HT-29 (cell line): Measurements from ENCODE around the genes ARPC2 and AAMP.

DNA sequence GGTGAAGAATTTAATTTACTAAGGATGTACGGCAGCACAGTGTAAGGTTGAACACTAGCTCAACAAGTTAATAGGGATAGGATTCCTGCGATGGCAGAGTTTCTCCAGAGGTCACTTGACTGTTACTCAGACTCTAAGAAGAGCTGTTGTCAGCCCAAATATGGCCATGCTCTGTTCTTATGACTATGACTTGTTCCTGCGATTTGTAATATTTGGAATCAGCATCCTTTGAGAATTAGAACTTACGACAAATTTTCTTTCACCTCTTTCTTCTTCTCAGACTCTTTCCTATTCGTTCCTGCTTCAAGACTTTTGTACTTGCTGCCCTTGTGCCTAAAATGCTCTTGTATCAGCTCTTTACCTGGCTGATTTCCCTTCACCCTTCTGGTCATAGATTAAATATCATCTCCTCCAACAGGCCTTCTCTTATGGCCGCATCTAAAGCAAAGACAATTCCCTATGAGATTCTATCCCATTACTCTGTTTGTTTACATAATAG is 553.5 kb upstream of the TNP1 start:
- RAMPAGE, long total RNA = no peak

- RAMPAGE, long total RNA = no peak
Observed at GRCh38 chr2:217433369-217433863, 569.4 kb downstream of the TNS1 start.

DNA sequence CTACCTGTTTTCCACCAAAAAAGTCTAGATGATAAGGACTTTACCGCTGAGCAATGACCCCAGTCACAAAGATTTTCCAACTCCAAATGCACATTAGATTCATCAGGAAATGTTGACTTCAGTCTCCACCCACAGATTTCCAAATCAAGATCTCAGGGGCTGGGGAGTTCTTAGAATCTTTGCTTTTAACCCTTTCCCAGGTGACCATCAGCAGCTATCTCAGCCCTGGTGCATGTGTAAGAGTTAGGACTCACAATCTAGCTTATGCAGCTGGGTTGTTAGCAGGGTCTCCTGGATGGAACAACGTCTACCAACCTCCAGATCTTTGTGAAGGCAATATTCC is 316.4 kb downstream of the TNS1 start:
- RAMPAGE, long total RNA = no peak

- RAMPAGE, long total RNA = no peak
Observed at GRCh38 chr2:217822174-217822477, 180.7 kb downstream of the TNS1 start.

DNA sequence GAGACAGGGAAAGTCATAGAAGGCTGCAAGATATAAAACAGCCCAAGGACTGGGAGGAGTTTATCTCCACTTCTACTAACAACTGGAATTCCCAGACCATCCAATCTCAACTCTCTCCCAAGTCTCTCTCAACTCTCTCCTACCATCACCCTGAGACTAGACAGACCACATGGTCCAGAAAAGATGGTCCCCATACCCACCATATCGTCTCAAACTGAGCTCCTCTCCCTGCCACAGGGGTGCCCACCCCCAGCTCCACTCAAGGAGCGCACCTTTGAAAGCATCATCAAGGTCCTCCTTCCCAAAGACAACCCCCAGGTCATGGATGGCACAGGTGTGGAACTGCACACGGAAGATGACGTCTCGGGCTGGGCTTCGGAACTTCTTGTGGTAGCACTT is 118.0 kb downstream of the TNS1 start:
- RAMPAGE, long total RNA = no peak

DNA sequence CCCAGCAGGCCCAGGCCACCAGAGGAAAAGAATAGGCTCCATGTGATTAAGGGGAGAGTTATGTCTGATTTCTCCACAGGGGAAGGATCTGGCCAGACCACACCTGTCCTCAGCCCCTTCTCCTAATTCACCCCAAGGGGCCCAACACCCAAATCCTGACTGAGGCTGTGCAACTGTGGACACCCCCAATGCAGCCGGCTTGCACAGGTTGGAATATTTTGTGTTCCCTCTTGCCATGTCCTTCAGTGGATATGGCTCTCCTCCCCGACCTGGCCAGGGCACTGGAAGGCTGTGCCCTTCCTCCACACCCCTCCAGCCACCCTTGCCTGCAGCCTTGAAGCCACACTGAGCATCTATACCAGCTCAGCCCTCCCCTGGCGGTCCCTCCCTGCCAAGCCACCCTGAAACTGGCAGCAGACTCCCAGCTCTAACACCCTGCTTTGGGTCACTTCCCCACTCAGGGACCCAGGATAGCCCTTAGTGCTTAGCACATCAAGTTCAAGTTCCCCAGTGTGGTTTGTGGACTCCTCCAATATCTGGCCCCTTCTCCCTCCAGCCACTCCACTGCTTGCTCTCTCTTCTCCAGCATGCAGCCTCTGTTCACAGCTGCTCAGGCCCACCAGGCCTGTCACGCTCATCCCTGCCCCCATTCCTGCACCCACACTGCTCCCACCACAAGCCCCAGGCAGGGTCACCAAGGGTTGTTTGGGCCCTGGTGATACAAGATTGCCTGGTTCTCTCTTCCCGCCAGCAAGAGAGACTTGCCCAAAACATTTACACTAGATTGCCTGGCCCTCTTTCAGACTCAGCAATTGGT is 89.4 kb downstream of the TNS1 start:
- RAMPAGE, long total RNA = no peak

DNA sequence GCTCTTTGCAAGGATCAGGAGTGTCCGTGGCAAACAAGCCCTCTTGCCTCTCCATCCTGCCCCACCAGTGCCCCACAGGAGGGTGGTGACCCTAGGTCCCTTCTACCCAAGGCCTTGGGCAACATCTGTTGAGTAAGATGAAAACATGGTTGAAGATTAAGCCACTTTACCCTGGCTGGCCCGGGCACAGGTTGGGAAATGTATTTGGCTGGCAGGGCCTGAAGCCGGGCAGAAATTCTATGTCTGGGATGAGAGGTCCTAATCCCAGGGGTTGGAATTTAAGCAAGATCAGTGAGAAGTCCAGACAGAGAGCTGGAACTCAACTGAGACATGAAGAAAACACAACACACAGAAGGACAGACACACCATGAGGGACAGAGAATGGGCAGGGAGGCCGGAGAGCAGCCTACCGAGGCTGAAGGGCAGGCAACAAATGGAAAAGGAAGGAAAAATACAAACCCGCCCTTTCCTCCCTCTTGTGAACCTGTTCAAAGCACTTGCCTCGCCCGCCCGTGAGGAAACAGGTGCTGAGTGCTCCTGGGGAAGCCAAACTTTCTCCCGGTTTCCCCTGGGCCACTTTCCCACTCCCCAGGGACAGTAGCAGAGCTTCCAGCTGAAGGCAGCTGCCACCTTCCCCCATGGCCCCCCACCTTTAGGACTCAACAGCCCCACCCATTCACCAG is 86.1 kb downstream of the TNS1 start:
- RAMPAGE, long total RNA = no peak

- RAMPAGE, long total RNA = no peak
Observed at GRCh38 chr2:217920858-217921817, 81.7 kb downstream of the TNS1 start.

GRCh38 chr2:217928112-217929290 is 74.3 kb downstream of the TNS1 start:
- RAMPAGE, long total RNA = no peak

DNA sequence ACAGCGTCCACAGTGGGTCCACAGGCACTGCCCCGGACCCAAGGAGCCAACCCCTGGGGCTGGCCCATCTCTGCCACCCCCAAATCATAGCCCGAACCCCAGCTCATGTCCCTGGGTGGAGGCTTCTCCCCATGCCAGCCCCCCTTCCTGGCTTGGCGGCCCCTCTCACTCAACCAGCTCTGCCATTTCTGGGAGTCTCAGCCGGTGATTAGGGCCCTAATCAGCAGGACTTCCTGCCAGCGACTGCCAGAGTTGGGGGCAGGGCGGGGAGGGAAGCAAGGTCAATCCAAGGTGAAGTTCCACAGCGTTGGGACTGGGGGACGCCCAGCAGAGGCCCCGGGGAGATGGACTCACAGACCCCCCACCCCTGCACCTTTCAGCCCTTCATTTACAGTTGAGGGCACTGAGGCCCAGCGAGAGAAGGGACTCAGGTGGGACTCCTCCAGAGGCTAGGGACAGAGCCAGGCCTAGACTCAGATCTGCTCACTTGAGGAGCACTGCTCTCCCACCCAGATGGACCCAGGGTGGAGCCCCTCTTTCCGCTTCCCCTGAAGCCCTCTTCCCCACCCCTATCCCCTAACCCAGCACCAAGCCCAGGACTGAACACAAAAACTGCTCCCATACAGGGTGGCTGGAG is 65.3 kb downstream of the TNS1 start:
- RAMPAGE, long total RNA = no peak

DNA sequence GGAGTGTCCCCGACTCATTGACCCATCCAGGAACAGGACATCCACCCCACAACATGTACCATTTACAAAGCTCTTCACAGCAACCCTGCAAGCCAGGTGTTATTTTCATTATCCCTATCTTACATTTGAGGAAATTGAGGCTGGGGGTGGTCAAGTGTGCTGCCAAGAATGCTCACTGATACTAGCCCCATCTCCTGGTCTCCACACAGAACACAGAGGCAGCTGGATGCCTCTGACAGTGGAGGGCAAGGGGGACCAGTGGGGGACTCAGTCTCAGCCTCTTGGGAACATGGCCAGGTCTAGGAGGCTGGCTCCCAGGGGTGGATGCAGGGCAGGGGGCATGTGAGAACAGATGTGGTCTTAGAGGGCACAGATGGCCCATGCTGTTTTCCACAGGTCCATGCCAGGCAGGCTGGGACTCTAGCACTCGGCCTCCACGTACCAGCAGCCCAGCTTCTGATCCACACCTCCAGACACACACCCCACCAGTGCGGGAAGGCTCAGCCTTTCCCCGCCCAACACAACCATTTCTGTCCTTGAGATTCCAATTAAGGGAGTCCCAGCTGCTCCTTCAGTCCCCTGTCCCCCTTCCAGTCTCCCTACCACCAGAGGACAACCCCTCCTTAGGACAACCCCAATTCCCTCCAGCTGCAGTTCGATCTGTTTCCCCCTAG is 42.5 kb downstream of the TNS1 start:
- RAMPAGE, long total RNA = no peak

DNA sequence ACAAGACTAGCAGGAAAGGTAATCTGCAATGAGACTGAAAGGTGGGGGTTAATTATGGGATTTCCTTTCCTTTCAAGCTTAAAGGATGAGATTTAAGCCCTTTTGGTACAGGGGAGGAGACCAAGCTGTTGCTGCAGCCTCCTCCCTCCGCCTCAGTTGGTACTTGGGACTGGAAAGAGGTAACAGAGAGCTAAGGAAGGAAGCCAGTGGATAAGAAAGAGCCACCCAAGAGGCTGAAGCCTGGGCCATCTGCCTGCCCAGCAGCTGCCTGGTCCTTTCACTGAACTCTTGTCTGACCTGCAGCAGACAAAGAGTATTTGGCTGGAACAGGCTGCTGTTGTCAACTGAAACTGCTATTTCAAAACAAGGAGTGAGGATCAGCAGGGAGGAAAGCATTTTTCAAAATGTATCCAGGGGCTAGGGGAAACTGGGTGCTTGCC is 30.4 kb downstream of the TNS1 start:
- RAMPAGE, long total RNA = no peak

- RAMPAGE, long total RNA = no peak
Observed at GRCh38 chr2:217994675-217995440, 7.9 kb downstream of the TNS1 start.

DNA sequence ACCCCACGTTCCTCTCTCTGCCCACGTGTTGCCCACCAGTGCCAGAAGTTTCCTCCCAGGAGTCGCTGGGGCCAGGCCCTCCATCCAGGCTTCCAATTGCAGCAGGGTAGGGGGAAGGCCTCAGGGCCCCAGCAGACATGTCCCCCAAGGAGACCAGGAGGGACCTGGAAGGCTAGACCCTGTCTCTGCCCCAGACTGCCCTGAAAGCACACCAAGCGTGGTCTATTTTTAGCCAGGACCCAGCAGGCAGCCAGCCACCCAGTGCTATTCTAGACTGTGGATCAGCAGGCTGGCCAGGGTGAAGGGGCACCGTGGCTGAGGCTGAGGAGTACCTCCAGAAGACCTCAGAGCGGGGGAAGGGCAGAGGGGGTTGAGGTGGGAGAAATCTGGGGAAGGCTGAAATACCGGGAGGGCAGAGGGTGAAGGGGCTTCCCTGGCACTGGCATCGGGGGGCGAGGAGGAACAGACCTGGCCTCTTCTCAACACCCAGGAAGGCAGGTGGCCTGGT is 18.9 kb upstream of the TNS1 start:
- RAMPAGE, long total RNA = no peak

DNA sequence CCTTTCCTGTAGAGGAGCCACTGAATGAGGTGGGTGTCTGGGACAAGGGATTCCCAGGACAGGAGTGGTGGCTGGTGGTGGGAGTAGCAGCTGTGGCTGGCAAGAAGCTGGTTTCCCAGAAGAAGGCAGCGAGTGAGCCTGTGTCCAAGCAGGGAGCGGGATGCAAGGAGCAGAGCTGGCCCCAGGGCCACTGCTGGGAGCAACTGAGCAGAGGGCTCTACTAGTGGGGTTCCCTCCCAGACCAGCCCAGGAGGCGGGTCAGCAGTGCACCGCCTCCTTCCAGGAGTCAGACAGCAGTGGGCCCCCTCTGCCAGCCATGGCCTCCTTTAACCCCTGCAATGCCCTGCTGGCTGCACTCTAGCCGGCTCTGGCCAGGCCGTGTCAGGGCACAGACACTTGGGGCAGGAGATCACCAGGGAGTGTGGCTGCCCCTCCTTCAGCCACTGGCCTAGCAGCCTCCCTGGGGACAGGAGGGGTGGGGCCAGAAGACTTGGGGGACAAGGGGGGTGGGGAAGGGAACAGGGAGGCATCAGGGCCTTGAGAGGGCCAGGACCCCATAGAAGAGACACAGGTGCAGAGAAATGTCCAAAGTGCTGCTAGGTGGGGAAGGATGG is 3.4 kb upstream of the RUFY4 start:
- RAMPAGE, long total RNA = no peak

DNA sequence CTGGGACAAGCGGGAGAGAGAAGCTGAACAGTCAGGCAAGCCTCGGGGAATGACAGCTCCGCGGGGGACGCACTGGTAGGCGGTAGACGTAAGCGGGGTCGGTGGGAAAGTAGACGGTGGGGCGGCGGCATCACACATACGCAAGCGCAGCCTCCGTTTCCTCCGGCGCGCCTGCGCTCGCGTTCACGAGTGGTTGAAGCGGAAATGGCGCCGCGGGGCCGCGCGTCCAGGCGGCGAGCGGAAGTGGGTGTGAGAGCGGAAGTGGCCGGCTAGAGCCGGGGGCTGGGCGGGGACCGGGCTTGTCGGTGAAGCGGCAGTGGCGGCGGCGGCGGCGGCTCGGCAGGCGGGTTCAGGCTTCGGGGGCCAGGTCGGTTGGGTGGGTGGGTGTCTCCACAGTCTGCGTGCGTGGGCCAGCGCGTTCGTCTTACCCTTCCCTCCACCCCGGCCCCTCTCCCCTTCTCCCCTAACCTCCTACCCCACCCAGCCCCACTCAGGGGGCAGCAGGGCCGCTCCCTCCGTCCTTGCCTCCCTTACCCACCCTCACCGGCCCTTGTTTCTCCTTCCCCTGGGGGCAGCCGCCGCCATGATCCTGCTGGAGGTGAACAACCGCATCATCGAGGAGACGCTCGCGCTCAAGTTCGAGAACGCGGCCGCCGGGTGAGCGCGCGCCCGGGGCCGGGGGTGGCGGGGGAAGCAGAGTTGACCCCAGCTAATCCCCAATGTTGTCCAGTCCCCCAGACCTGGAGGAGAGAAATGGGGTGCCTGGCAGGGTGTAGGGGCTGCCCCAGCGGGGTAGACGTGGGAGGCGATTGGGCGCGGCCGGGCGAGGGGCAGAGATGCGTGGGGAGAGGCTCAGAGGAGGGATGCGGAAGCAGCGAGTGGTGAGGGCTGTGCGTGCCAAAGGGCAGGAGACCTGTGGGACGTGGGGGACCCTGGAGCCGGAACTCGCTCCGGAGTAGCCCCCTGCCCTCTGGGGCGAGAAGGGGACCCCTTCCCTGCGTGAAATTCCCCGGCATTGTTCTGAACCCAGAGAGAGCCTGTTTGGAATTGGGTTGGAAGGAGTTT is at the start of gene ARPC2:
ARPC2 (plus strand) TSS at position 302 of the 1,065 bp plus-strand sequence.
- RAMPAGE, long total RNA = no peak

DNA sequence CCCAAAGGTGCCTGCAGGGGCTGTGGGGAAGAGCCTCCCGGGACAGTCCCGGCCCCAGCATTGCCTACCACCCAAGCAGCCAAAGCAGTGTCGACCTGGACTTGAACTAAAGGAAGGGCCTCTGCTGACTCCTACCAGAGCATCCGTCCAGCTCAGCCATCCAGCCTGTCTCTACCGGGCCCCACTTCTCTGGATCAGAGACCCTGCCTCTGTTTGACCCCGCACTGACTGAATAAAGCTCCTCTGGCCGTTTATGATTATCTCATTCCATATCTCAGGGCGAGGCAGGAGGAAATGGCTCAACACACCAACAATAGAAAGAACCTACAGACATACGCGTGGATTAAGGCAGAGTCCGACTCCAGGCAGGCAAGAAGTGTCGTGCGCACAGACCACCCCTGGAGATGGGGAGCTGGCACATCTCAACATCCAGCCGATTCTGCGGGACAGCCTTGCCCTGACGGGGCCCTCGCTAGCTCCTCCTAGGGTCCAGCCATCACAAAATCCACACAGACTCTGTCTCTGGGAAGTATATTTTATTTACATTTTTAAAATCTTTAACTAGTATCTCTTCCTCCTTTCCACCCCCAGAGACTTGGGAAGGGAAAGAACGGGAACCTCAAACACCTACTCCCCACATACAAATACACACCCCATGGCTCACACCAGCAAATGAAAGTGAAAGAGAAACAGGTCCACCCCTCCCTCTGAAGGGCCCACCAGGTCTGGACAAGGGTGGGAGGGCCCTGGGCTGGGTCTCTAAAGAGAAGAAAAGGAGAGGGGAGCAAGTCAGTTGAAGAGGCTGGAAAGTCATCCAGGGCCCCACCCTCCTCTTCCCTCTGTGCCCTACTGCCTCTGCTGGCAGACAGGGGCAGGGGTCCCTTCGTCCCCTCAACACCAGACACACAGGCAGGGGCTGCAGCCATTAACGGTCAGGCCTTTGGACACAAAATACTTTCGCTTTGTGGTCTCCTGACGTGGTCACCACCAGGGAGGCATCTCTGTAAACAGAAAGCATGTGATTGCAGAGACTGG is 3.1 kb downstream of the GPBAR1 start:
- RAMPAGE, long total RNA = no peak

- RAMPAGE, long total RNA = no peak
Observed at GRCh38 chr2:218264689-218265267, 4.0 kb downstream of the GPBAR1 start.

DNA sequence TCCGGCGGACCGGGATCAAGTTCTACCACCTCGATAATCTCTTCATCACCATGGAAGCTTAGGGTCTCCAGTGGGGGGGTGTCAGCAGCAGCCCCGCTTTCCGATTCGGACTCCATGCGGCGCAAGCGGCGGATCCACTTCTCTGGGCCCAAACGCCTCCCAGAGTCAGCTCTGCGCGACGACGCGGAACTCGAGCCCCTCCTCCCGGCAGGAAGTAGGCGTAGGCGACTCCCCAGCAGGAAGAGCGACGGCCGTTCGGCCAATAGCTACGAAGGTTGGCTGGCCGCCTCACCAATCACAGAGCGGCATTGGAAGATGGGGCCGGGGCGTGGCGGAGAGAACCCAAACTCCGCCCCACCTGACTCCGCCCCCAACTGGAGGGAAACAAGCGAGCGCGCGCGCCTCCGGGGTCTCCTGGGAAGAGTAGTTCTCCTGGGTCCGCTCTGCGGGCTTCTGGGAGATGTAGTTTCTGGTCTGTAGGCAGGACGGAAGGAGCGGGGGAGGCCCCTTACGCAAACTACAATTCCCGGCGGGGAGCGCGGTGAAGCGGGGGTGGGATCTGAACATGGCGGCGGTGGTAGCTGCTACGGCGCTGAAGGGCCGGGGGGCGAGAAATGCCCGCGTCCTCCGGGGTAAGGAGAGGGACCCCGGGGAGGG is at the start of gene AAMP:
AAMP (minus strand) TSS at position 167 of the 657 bp plus-strand sequence.
- RAMPAGE, long total RNA = start-site peak on the minus strand centred at position 168 of the sequence, 50 bp wide, 117 and 221 reads in 2 replicates; start-site peak on the plus strand centred at position 559 of the sequence, 20 bp wide, 67 and 299 reads in 2 replicates

- RAMPAGE, long total RNA = no peak
Observed at GRCh38 chr2:218289464-218290709, 2.4 kb downstream of the TMBIM1 start.